Placental pericyte (primary cell): ENCODE data around the genes HOXB4 and NGFR.

GRCh38 chr17:48578055-48579169 lies at the start of gene HOXB4:
Gene HOXB4, minus strand, starts transcription at chr17:48578350.
- CAGE, long polyA plus RNA: no peak

DNA sequence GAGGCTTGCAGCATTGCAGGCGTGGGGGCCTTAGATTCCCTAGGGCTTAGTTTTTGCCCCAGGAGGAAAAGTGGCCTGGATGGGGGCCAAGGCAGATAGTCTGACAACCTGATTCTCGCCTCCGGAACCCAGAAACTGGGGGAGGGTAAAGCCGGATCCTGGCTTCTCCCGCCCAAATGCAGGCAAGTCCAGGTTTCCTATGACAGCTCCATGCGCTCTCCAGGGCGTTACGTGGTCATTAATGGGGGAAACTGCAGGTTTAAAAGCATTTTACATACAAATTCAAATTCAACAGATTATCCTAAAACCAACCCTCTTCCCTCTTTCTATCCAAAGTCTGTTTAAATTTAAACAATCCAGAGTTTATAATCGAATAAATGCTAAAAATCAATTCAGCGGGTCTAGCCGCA lies 752 bp upstream of the HOXB6 start:
- CAGE, long polyA plus RNA: no peak

GRCh38 chr17:48614003-48615013 lies 784 bp downstream of the HOXB8 start:
- CAGE, long polyA plus RNA: no peak

GRCh38 chr17:48627570-48628189 lies 1.5 kb upstream of the HOXB9 start:
- CAGE, long polyA plus RNA: no peak

DNA sequence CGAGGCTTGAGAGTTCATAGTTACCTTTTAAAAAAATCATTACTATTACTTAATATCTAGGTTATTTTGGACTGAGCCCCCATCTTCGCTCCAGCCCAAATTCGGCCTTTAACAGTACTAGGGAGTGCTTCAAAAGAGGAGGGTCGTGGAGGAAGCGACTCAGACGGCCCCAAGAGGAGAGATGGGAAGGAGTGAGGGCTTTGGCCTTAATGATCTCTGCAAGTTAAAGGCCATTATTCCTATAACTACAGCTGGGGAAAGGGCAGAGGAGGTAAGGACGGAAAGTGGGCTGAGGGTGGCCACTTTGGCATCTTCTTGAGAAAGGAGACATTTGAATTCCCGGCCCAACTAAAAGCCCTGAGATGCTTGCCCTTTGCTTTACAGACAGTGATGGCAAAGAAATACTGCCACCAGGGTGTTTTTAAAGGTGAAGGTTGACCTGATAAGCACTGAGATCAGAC lies 17.1 kb upstream of the HOXB9 start:
- CAGE, long polyA plus RNA: no peak

- CAGE, long polyA plus RNA: no peak
Measured at GRCh38 chr17:48729343-48730327, 1.1 kb upstream of the HOXB13 start.

DNA sequence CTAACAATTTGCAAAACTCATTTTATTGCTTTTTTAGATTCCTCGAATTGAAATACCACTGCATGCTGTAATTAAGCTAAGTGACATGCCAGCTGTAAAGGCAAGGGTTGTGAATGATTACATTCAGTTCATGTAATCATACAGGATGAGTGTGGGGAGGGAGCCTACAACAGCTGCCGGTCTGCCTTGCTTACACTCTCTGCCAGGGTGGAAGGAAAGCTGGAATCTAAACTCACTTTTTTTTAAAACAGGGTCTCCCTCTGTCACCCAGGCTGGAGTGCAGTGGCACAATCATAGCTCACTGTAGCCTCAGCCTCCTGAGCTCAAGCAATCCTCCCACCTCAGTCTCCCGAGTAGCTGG lies 29.2 kb upstream of the HOXB13 start:
- CAGE, long polyA plus RNA: no peak

DNA sequence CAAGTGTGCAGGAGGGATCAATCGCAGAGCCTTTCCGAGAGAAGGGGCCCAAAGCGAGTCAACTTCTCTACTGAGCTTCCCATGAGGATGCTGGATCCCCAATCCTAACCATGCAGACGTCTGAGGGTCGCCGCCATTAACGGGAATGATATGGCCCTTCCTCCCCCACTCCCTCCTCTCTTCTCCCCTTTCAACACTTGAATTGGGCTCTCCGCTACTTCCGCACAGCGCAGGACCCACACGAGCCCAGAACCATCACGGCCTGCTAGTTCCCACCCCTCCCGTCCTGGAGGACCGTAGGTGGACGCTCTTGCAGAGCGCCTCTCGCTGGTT lies 226 bp upstream of the UBE2Z start:
- CAGE, long polyA plus RNA: no peak

DNA sequence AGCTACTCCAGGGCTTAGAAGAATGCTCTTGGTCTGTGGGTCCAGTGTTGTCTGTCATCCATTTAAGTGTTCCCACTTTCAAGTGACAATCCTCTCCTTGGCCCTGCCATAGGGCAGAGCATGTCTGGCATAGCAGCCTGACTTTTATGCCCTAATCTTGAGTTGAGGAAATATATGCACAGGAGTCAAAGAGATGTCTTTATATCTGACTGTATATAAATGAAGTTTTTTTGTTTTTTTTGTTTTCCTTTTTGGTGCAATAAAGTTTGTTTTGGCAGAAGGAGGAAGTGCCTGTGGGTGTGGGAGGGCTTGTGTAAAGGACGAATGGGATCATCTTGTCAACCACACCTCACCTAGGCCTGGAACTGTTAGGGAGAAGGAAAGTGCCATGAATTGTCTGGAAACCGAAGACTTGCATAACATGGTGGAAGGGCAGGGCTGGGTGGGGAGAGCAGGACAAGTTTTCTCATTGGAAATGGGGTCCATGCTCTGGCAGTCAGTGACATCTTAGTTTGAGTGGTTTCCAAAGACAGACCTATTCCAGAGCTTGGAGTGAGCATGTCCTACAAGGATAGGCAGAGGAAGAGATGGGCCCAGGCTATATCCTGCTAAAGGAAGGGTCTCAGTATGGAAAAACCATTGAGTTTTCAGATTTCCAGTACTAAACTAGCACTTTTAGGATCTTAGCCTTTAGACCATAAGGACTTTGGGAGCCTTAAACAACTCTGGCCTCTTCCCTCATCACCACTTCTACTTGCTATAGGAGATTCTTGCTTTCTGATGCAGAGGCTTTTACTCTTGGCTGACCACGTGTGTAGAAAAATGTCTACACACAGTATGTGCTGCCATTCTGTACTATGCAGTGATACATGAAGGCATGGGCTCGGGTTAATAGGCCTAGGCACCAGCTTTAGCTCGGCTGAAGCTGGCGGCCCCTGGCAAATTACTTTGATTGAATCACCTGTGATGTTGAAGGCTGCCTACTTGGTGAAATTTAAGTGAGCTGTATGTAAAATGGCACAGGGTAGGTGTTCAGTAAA lies 15.5 kb downstream of the SNF8 start:
- CAGE, long polyA plus RNA: no peak

DNA sequence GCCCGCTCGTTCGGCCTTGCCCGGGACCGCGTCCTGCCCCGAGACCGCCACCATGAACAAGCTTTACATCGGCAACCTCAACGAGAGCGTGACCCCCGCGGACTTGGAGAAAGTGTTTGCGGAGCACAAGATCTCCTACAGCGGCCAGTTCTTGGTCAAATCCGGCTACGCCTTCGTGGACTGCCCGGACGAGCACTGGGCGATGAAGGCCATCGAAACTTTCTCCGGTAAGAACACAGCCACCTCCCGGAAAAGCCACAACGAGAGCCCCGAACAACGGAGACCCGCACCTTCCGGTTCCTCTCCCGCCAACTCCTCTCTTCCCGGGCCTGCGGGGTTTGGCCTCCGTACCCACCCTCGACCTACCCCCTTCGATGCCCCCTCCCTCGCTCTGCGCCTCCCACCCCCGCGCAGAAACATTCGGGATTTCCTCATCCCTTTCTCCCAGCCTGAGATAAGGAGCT lies 541 bp downstream of the IGF2BP1 start:
- CAGE, long polyA plus RNA: no peak

DNA sequence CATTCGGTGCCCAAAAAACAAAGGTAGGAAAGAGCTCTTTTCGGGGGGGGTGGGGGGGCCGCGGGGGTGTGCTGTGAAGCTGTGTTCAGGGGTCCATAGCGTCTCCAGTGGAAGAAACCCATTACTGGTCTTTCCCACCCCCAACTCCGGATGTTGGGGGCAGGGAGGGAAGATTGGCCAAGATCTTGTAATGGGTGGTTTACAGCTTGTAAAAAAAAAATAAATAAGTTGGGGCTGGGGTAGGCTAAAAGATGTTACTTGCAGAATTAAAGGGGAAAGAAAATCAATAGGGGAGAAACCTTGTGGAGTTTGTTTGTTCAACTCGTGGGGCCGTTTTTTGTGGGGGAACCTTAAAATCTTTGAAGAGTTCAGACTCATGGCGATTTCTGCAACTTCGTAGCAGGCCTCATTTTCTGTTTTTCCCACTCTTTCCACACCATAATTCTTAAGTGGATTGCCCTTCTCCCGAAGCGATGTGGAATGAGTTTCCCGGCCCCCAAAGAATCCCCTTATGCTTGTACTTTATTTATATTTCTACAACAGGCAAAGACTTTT lies 2.0 kb downstream of the IGF2BP1 start:
- CAGE, long polyA plus RNA: no peak

- CAGE, long polyA plus RNA: no peak
Measured at GRCh38 chr17:49126283-49126537, 6.4 kb upstream of the B4GALNT2 start.

DNA sequence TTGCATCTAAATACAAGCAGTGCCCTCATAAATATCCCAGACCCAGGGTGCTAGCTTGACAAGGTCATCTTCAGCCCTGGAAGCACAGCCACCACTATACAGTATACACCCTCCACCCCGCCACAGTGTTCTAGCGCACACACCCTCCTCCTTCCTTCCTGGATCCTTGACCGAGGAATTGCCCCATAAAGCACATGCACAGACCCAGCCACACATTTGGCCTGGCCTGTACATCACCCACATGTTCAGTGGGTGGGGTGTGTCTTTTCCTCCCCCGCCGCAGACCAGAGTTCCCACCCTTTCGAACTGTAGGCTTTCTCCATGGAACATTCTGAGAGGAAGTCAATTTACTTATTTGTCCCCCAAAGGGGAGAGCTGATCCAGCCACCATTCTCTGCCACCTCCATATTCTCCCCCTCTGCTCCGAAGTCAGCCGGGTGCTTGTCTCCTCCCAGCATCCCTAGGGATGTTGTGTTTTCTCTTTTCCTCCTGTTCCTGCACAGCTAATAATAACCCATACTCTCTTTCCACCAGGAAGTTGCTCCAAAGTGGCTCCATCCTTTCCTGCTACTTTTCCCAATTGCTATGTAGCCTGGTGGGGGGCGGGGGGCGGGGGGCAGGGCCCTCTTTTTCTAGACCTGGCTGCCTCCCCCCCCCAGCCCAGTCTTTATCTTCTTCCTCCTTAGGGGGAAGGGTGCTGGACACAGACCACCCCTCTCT lies 6.6 kb downstream of the ABI3 start:
- CAGE, long polyA plus RNA: no peak

DNA sequence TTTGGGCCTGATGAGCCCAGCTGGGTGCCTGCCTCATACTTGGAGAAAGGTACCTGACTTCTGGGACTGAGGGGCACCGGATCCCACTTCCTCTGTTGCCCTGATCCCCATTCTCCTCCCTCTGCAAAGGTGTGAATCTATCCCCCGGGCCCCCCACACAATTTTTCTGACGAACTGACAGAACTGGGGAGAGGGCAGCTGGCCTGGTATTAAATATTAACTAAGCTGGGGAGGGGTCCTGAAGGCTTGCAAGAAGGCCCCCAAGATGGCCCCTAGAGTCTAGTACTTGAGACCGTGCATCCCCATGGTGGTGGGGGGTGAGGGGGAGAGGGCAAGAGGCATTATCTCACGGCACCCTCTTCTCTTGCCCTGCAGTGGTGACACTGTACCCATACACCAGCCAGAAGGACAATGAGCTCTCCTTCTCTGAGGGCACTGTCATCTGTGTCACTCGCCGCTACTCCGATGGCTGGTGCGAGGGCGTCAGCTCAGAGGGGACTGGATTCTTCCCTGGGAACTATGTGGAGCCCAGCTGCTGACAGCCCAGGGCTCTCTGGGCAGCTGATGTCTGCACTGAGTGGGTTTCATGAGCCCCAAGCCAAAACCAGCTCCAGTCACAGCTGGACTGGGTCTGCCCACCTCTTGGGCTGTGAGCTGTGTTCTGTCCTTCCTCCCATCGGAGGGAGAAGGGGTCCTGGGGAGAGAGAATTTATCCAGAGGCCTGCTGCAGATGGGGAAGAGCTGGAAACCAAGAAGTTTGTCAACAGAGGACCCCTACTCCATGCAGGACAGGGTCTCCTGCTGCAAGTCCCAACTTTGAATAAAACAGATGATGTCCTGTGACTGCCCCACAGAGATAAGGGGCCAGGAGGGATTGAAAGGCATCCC lies 8.2 kb downstream of the PHOSPHO1 start:
- CAGE, long polyA plus RNA: no peak

DNA sequence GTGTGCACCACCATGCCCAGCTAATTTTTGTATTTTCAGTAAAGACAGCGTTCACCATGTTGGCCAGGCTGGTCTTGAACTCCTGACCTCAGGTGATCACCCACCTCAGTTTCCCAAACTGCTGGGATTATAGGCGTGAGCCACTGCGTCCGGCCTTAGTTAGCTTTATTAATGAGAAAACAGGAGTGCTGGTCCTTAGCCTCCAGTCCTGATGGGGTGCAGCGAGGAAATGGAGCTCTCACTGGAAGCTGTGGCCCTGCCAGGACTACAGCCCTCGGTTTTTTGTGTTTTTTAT lies 28.8 kb upstream of the PHOSPHO1 start:
- CAGE, long polyA plus RNA: no peak

- CAGE, long polyA plus RNA: no peak
Measured at GRCh38 chr17:49259714-49260015, 29.1 kb upstream of the PHOSPHO1 start.

DNA sequence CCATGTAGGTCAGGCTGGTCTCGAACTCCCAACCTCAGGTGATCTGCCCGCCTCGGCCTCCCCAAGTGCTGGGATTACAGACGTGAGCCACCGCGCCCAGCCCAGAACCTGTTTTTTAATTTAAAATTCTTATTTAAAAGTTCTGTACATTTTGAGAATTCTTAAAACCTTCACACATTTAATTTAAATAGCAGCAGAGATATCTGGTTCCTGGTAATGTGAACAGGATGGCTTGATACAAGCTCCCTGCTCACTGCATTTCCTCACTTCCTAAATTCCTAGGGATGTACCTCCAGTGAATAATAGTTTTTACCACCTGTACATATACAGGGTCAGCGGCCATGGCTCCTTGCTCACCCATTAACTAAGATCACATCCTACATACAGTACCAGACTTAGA lies 4.6 kb upstream of the ZNF652 start:
- CAGE, long polyA plus RNA: no peak

GRCh38 chr17:49404812-49405171 lies 9.9 kb downstream of the PHB1 start:
- CAGE, long polyA plus RNA: no peak

- CAGE, long polyA plus RNA: no peak
Measured at GRCh38 chr17:49495013-49495544, at the start of gene NGFR. Gene NGFR, plus strand, starts transcription at chr17:49495293.

DNA sequence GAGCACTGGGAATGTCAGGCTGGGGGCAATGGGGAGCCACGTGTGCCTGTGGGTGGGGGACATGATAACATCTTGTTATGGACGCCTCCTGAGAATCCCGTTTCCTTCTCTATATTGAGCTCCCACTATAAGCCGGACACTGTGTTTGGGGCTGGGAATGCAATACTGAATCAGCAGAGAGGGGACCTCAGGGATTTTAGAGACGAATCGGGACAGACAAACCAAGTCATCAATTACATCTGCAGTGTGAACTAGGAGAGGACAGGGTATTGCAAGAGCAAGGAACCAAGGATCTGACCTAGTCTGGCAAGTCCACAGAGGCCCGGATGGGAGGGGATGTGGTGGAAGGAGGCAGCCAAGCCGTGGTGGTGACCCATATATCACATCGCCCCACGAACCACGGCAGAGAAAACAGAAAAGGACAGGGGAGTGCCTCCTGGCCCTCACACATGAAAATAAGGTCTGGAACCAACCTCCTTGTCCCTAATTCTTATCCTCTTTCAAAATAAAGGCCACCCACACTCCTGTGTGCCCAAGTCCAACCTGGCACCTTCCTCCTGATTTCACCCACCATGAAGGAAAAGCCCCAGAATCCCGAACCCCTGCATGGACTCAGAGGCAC lies 28.1 kb upstream of the NXPH3 start:
- CAGE, long polyA plus RNA: no peak